Frontal cortex (tissue), 2 donors: ENCODE data around the genes PPP4R4, SYNE3, GLRX5 and TCL1B.

GRCh38 chr14:94077478-94078200 lies 3.4 kb downstream of the DDX24 start:
- RAMPAGE, long total RNA = no peak

DNA sequence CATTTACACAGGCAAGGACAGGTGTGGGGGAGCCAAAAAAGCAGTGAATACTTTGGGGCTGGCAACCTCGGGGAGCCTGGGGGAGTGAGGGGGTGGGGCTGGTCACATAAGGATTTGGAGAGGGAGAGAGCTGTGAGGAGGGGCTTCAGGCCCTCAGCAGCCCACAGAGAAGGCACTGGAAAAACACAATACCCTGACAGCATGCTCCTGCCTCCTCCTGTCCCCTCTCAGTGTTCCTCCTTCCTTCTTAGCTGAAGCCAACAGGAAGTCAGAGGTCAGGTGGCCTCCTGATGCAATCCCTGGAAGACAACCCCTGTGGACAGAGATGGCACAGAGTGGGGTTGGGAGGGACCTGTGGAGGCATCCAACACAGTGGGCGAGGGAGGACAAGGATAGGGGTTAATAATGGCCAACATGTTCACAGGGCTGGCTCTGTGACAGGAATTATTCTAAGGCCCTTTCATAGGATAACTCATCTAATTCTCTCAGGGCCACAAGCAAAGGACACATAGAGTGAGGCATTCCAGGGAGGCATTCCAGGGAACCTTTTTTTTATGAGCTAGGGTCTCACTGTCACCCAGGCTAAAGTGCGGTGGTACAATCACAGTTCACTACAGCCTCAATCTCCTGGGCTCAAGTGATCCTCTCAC lies 15.4 kb upstream of the IFI27L2 start:
- RAMPAGE, long total RNA = no peak

DNA sequence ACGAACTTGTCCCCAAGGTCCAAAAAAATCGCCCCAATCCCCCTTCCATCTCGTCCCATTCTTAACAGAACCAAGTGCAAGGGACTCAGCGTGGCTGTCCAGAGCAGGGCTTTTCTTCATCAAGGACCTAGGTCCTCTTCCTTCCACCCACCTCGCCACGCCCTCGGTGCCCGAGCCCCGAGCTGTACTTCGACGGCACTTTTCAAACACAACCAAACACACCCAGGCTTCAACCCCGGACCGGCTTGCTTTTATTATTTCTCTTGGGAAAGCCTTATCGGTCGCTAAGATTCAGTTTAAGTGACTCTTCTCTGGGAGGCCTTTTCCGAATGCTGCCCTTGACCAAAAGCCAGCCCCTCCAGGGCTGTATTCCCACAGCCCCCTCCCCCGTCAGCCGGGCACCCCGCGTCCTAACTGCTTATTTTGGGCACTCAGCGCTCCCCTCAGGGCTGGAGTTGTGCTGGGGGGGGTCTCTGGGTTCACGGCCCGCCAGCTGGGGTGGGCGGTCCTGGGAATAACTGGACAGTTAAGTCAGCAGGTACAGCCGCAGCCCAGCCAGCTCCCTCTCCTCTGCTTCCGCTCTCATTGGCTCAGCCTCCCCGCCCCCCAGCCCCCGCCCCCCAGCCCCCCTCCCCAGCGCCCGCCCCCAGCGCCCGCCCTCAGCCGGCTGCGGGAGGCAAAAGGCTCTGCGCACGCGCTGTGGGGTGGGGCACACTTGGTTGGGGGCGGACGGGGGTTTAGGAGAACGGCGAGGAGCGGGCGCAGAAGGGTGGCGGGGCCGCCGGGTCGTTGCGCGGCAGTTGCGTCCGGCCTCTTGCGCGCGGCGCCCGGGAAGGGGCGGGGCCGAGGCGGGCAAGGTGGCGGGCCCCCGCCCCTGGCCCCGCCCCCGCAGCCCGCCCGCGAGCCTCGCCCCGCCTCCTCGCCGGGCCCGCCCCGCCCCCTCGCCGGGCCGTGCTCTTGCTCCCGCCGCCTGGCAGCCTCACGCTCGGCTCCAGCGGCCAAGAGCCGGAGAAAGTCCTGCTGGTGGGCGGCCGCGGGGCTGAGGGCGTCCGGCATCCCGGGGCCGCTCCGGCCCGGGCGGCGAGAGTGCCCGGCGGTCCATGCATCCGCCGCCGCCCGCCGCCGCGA lies at the start of gene PPP4R4:
TSS of gene PPP4R4 (plus strand) at position 957 of the 1,128 bp plus-strand sequence.
- RAMPAGE, long total RNA = no peak

DNA sequence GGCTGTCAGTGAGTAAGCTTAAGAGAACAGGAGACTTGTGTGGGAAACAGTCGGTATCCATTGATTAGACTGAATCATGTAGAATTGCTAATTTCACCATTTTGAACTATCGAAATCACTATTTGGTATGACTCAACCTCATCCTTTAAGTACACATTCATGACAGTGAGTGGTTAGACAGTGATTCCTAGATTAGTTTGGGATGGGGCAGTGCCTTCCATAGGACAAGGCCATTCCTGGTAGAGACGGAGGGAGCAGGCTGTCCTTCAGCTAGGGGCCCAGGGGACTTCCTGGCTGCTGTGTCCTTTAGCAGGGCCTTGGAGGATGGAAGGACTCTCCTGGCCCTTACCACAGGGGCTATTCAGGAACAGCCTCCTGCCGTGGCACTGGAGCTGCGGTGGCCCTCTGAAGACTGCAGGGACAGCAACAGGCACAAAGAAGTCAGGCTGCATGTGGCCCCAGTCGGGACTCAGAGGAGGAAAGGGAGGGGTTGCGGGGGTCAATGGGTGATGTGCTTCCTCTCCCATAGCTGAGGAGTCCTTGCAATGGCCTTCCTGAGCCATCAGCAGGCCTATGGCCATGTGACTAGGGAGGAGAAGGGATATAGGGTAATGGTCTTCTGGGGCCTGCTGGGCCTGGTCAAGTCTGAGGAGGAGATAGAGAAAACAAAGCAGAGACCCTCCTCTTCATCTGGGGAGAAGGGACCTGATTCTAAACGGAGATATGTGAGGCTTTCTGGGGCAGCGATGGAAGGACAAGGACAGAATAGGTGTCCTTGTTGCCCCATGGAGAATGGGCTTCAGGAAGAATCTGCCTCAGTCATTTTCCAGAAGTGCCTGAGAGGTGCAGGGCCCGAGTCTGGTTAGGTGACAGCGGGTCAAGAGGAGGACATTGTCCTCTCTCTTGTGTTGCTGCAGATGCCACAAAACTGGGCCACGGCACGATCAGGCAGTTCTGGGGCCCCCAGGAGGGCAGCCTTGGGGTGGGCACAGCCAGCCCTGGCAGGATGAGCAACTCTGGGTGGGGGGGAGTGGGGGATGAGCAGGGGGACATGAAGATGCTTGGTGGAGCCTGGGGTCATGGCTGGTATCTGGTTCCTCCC lies 11.0 kb downstream of the SERPINA1 start:
- RAMPAGE, long total RNA = no peak

GRCh38 chr14:94379088-94379806 lies 9.2 kb downstream of the SERPINA1 start:
- RAMPAGE, long total RNA = no peak

GRCh38 chr14:94393387-94393804 lies 5.0 kb upstream of the SERPINA1 start:
- RAMPAGE, long total RNA = no peak

GRCh38 chr14:94613233-94613560 lies 1.0 kb downstream of the SERPINA3 start:
- RAMPAGE, long total RNA = no peak

- RAMPAGE, long total RNA = no peak
These were observed 1.5 kb downstream of the SERPINA3 start for GRCh38 chr14:94613561-94614145.

DNA sequence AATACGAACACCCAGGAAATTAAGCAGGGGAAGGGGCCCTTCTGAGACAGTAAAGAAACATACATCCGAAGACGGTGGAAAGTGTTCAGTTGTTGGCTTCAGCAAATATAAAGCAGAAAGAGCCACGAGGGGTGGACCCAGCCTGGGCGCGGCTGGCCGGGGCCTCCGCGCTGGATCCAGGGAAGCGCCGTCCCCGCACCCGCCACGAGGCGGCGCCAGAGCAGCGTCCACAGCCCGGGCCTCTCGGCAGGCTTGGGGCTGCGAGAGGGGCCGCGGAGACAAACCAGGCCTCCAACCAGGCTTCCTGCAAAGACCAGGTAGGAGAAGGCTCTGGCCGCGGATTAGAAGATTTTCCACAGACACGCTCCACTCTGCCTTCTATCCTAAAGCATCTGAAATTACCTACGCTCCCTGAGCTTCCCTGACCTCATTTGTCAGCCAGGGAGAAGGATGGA lies 77.3 kb downstream of the SERPINA3 start:
- RAMPAGE, long total RNA = no peak

DNA sequence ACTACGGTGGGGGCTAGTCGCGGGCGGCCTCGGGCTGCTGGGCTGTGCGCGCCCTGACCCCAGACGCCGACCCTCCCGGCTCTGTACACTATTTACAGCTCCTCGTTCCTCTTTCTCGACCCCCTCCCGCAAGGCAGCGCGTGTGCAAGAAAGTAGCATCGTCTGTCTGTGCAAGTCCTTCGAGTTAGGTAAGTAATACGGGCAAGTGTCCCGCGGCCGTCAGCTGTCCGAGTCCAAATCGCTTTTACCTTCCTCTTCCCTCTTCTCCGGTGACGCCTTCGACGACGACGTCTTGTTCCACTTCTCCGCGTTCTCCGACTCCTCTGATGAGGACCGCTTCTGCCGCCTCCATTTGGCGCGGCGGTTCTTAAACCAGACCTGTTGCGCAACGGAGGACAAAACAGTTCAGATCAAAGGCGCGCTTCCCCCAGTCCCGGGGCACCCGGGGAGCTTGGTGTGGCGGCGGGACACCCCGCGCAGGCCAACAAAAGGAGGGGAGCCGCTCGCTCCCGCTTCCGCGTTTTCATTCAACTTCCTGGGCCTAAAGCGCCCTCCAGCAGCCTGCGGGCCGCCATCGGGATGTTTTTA lies 1.5 kb downstream of the GSC start:
- RAMPAGE, long total RNA = no peak

GRCh38 chr14:95046765-95047301 lies 110.5 kb downstream of the DICER1 start:
- RAMPAGE, long total RNA = no peak

- RAMPAGE, long total RNA = no peak
These were observed 63.5 kb downstream of the DICER1 start for GRCh38 chr14:95093731-95094247.

GRCh38 chr14:95308704-95309896 lies 10.6 kb downstream of the CLMN start:
- RAMPAGE, long total RNA = no peak

GRCh38 chr14:95310625-95311022 lies 9.1 kb downstream of the CLMN start:
- RAMPAGE, long total RNA = no peak

DNA sequence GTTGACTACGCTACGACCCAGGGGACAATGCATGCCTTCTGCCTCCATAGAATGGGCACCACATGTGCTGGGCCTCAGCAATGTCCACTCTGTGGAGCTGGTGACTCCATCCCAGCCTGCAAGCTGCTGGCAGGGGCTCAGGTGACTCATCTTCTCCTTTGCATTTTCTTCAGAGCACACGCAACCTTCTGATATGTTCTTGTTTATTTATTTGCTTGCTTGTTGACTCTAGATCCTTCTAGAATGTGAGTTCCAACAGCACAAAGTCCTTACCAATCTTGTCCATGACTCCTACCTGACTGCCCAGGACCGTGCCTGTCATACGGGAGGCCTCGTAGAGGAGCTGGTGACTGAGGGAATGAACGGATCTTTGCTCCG lies 15.4 kb downstream of the SYNE3 start:
- RAMPAGE, long total RNA = no peak

DNA sequence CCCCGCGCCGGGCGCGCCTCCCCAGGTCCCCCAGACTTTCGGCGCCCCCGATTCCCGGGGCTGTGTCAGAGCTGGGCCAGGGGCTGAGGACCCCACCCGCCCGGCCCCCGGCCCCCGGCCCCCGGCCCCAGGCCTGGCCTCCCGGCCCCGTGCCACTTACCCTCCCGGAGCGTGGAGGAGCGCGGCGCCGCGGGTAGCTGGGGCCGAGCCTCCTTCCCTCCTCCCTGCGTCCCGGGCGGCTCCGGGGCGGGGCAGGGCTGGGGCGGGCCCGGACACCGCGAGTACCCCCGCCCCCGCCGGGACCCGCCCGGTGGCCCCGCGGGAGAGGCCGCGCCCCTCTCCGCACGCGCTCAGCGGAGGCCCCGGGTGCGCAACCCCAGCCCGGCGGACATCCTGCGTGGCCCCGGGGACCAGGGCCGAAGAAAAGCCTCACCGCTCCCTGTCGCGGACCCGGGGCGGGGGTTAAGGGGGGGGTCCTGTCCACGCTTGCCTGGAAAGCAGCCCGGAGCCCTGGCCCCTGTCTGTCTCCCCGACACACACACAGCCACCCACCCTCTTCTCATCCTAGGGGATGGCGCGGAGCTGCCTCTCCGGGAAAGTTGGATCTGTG lies at the start of gene SYNE3:
TSS of gene SYNE3 (minus strand) at position 215 of the 610 bp plus-strand sequence.
- RAMPAGE, long total RNA = no peak

DNA sequence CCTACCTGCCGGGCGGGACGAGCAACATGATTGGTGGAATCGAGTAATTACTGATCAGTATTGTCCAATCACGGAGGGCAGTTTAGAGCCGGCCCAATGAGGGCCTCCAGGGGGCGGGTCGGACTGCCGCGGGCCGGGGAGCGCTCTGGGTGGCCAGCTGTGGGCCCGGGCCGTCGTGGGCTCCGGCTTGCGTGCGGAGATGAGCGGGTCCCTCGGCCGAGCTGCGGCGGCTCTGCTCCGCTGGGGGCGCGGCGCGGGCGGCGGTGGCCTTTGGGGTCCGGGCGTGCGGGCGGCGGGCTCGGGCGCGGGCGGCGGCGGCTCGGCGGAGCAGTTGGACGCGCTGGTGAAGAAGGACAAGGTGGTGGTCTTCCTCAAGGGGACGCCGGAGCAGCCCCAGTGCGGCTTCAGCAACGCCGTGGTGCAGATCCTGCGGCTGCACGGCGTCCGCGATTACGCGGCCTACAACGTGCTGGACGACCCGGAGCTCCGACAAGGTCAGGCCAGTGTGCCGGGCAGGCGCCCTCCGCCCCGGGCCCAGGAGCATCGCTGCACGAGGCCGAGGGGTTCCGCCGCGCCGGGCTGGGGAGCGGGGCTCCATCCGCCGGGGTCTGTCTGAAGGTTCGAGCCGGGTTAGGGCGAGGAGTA lies at the start of gene GLRX5:
TSS of gene GLRX5 (plus strand) at position 160 of the 645 bp plus-strand sequence.
- RAMPAGE, long total RNA = no peak

GRCh38 chr14:95664389-95664948 lies 21.8 kb upstream of the TCL1B start:
- RAMPAGE, long total RNA = no peak

DNA sequence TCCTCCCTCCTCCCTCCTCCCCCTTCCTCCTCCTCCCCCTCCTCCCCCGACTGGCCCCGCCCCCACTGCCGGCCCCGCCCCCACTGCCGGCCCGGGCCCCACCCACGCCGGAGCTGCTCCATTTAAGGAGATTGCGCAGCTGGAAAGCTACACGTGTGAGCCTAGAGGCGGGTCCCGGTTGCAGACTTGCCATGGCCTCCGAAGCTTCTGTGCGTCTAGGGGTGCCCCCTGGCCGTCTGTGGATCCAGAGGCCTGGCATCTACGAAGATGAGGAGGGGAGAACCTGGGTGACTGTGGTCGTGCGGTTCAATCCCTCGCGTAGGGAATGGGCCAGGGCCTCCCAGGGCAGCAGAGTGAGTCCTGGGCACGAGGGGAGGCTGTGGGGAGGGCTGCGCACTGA lies at the start of gene TCL1B:
TSS of gene TCL1B (plus strand) at position 150 of the 400 bp plus-strand sequence.
- RAMPAGE, long total RNA = no peak

GRCh38 chr14:95876399-95877568 lies 162.4 kb upstream of the C14orf132 start:
- RAMPAGE, long total RNA = no peak